ENCODE measurements around a stretch of chr5.

- RAMPAGE, long total RNA = no peak
- RRBS = no CpG with 5 or more reads among the region's 3 CpGs
Measured at GRCh38 chr5:32768062-32768276, 56.8 kb downstream of the NPR3 start.

DNA sequence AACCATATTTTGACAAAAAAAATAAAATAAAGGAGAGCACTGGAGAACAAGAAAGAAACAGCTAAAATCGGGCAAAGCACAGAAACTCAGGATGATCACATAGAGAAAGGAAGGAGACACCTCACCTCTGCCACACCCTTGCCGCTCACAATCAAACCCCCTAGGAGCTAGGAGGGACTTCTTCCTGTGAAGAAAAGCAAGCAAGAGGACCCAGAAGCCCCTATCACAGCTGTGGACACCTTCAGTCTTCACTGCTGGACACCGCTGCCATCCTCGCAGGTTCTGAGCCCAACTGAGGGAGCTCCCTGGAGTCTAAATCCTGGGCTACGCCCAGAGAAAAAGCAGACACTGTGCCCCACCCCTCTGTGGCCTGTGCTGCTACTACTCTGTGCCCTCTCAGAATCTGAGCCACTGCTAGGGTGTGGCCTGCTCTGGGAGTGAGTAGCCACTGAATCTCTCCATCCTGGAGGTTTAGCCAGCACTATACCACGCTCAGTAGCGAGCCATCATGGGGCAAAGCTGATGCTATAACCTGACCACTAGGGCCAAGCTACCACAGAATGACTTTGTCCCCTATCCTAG lies 338.1 kb downstream of the NPR3 start:
- RAMPAGE, long total RNA = no peak
- RRBS = no CpG with 5 or more reads among the region's 7 CpGs

- RAMPAGE, long total RNA = no peak
- RRBS = no CpG with 5 or more reads among the region's 1 CpG
Measured at GRCh38 chr5:33291405-33291860, 149.3 kb upstream of the TARS1 start.

- RAMPAGE, long total RNA = no peak
- RRBS = no CpG with 5 or more reads among the region's 10 CpGs
Measured at GRCh38 chr5:33441505-33441951, 763 bp downstream of the TARS1 start.

GRCh38 chr5:33480406-33480953 lies 39.7 kb downstream of the TARS1 start:
- RAMPAGE, long total RNA = no peak
- RRBS = no CpG with 5 or more reads among the region's 4 CpGs

DNA sequence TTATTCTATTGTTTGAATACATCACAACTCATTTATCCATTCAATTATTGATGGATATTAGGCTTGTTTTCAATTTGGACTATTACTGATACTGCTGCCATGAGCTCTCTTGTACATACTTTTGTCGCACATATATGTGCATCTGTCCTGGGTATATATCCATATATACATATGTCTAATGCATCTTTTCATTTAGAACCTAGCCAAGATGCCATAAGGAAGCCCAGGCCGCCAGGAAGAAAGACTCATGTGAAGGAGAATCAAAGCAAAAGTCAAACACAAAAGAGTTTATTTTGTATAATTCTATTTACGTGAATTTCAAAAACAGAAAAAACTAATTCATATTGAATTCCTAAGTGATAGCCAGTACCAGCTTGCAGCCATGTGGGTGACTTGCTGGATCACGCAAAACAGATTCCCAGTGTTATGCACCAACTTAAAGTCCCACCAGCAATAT lies 79.0 kb downstream of the ADAMTS12 start:
- RAMPAGE, long total RNA = no peak
- RRBS = no CpG with 5 or more reads among the region's 4 CpGs

DNA sequence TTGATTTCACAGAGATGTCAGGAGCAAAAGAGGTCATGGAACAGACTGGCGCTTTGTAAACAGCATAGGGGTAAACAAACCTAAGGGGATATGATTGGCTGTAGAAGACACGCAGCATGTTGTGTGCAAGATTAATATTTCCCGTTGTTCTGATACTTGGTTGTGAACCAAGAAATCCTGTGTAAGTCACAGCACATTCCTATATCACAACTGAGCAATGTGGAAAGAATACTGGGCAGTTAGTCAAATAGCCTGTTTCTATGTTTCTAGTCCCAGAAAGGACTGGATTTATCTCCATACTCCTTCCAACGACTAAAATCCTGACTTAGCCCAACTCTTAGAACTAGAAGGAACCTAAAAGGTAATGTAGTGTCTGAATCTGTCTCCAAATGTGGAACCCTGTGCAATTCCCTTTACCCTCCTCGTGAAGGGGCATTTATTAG lies 3.1 kb downstream of the ADAMTS12 start:
- RAMPAGE, long total RNA = no peak
- RRBS = no CpG with 5 or more reads among the region's 5 CpGs

- RAMPAGE, long total RNA = no peak
- RRBS = no CpG with 5 or more reads among the region's 6 CpGs
Measured at GRCh38 chr5:34058387-34059014, 15.5 kb upstream of the C1QTNF3 start.

DNA sequence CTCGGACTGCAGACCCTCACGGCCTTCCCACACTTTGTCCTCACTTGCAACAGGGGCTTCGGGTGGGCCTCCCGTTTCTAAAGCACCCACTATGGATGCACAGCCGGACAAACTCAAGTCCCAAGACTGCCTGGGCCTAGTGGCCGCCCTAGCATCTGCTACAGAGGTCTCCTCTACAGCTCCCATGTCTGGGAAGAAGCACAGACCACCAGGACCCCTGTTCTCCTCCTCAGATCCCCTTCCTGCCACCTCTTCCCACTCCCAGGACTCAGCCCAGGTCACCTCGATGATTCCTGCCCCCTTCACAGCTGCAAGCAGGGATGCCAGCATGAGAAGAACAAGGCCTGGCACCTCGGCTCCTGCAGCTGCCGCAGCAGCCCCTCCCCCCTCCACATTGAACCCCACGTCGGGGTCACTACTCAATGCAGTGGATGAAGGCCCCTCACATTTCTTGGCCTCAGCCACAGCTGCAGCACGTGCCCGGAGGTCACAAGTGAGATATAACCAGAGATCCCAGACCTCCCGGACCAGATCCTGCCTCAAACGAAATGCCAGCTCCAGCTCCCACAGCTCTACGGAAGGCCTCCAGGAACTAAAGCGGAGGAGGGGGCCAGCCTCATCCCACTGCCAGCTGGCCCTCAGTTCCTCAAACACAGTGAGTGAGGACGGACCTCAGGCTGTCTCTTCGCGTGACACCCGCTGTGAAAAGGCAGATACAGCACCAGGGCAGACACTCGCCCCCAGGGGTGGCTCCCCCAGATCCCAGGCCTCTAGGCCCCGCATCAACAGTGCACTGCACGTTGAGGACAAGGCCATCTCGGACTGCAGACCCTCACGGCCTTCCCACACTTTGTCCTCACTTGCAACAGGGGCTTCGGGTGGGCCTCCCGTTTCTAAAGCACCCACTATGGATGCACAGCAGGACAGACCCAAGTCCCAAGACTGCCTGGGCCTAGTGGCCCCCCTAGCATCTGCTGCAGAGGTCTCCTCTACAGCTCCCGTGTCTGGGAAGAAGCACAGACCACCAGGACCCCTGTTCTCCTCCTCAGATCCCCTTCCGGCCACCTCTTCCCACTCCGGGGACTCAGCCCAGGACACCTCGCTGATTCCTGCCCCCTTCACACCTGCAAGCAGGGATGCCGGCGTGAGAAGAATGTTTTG lies 149.8 kb upstream of the C1QTNF3 start:
- RAMPAGE, long total RNA = no peak
- RRBS = no CpG with 5 or more reads among the region's 34 CpGs

GRCh38 chr5:34496608-34496812 lies 159.6 kb upstream of the RAI14 start:
- RAMPAGE, long total RNA = no peak
- RRBS = no CpG with 5 or more reads among the region's 3 CpGs

DNA sequence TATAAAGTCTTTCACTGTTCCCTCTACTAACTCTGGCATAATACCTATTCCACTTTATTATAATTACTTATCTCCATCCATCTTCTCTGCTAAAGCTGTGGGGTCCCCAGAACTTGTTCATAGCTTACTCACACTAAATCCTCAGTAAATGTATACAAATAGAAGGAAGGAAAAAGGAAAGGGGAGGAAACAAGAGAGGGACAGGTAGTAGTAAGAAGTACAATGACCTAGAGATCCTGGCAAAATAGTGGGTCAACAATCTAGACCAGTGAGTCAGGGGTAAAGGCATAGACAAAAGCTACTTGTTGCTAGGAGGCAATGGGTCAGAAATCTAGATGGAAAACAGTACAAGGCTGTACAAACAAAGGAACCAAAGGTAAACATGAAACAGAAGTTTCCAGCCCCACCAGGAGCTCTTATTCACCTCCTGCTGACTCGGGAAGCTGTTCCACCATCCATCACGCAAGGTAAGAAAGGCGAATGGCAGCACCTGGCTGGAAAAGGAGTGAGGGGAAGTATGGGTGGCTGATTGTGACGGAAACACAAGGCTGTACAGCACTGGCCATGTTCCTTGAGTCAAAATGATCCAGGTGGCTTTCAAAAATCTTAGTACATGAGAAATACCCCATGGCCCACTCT lies 70.6 kb upstream of the RAI14 start:
- RAMPAGE, long total RNA = no peak
- RRBS = no CpG with 5 or more reads among the region's 4 CpGs

GRCh38 chr5:34655187-34655997 lies 736 bp upstream of the RAI14 start:
- RAMPAGE, long total RNA = no peak
- RRBS = no CpG with 5 or more reads among the region's 19 CpGs

DNA sequence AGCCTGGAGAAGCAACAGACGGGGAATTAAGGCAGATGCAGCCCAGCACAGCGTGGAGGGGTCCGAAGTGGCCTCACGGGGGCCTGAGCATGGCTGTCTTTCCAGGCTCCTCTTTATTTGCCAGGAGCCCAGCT lies 1.1 kb downstream of the RAI14 start:
- RAMPAGE, long total RNA = no peak
- RRBS = no CpG with 5 or more reads among the region's 4 CpGs

DNA sequence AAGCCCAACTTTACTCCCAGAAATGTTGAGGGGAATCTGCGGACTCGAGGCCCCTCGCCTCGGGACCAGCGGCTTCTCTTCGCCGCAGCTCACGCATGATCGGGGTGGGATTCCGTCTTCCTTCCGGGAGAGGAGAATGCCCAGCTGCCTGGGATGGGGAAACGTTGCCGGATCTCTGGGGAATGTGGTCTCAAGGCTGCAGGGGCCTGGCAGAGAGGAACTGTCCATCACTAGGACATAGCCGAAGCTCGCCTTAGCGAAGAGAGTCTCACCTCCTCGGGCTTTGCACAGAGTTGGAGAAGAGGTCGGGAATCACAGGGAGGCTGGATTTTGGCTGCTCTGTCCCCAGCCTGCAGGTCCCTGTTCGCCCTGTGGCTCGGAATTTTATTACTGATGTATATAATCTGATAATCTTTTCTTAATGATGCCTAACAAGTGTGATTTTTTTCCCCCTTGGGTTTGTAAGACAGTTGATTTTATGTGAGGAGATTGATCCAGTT lies 1.4 kb downstream of the RAI14 start:
- RAMPAGE, long total RNA = no peak
- RRBS = no CpG with 5 or more reads among the region's 20 CpGs

GRCh38 chr5:34687215-34687736 lies 31.1 kb downstream of the RAI14 start:
- RAMPAGE, long total RNA = no peak
- RRBS = no CpG with 5 or more reads among the region's 7 CpGs

DNA sequence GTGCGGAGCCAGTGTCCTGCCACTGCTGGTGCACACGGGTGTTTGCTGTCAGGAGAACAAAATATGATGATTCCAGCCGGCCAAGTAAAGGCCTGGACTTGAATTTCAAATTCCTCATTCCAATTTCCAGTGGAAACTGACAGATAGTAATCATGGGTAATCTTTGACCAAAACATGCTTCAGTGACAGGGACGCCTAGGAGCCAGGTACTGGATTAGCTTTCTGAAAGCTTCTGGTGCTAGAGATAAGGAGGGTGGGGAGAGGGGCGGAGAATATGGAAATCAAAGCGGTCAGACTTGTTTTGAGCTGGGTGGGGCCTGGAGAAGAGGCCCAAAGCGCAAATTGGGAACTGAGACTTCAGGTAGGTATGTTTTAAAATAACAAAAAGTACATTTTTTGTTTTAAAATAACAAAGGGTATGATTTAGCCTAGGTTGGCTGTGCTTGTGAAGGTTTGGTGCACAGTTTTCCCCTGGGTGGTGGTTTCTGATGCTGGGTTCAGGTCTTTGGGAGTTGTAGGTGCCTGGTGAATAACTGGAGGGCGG lies 43.7 kb downstream of the RAI14 start:
- RAMPAGE, long total RNA = no peak
- RRBS = no CpG with 5 or more reads among the region's 8 CpGs

GRCh38 chr5:34937207-34937704 lies 7.9 kb downstream of the DNAJC21 start:
- RAMPAGE, long total RNA = no peak
- RRBS = no CpG with 5 or more reads among the region's 18 CpGs

GRCh38 chr5:35237759-35238381 lies 7.6 kb upstream of the PRLR start:
- RAMPAGE, long total RNA = no peak
- RRBS = no CpG with 5 or more reads among the region's 2 CpGs

DNA sequence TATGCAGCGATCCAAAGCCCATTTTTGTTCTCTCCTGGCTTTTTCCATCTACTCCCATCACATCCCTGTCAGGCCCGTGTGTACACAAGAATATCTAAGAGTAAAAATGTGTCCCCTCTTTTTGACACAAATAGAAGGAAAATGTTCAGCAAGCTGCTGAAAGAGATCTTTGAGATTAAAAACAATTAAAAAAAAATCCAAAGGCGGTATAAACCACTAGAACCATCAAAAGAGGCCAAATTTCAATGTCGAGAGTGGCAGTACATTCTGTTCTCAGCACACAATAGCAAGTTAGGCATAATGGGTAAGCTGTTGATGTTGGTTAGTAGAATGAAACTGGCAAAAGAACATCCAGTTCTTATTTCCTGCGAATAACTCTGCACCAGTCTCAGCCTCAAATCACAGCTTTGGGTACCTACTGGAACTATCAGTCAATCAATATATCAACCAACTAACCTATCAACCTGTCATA lies 95.2 kb upstream of the IL7R start:
- RAMPAGE, long total RNA = no peak
- RRBS = no CpG with 5 or more reads among the region's 5 CpGs

GRCh38 chr5:35869587-35869963 lies 12.9 kb downstream of the IL7R start:
- RAMPAGE, long total RNA = no peak
- RRBS = no CpG with 5 or more reads among the region's 2 CpGs

Data from epithelial cell of proximal tubule (primary cell).